Parietal lobe (tissue), 2 donors: ENCODE results near the gene H3C14.

- RAMPAGE, long total RNA, result no peak
These were observed 24.0 kb downstream of the PPIAL4G start for GRCh38 chr1:148458917-148459623.

- RAMPAGE, long total RNA, result no peak
These were observed 59.3 kb upstream of the NBPF9 start for GRCh38 chr1:149162775-149163020.

DNA sequence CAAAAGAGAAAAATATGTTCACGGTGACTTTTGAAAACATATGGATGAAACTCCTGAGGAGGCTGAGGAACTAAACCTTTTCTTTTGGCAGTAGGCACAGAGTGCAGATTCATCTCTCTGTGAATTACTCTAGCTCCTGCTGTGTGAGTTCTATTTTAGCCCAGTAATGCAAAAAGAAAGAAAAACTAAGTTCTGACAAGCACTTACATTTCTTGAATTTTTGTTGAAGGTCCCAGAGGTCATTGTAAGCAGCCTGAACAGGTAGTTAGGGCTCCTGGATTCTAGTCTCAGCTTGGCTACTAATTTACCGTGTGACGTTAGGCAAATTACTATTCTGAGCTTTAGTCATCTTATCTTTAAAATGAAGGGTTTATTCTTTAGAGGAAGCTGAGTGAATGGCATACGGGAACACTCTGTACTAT is 125.7 kb upstream of the NBPF9 start:
- RAMPAGE, long total RNA, result no peak

DNA sequence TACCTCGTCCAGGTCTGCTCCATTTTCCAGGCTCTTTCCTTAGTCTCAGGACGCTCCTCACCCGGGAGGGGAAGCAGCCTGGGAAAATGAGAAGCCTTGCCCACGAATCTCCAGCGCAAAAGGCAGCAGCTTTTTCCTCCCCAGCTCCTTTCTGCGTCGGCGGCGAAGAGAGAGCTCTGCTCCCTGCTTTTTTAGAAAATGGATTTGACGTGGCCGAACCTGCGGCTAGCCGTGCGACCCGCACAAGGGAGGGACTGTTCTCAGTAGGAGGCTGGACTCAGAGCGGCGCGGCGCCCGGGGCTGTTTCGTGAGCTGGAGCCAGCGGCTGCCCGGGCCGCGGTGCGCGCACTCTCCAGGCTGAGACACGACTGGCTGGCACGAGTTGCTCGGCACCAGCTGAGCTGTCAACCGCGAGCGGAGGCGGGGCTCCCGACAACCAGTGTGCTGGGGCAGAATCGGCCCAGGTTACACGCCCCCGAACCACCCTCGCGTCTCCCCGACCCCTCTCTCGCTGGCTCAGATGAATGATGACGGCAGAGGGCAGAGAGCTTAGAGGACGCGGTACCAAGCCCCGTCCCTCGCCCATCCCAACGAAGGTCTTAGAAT is 104.9 kb upstream of the NOTCH2NLC start:
- RAMPAGE, long total RNA, result no peak

DNA sequence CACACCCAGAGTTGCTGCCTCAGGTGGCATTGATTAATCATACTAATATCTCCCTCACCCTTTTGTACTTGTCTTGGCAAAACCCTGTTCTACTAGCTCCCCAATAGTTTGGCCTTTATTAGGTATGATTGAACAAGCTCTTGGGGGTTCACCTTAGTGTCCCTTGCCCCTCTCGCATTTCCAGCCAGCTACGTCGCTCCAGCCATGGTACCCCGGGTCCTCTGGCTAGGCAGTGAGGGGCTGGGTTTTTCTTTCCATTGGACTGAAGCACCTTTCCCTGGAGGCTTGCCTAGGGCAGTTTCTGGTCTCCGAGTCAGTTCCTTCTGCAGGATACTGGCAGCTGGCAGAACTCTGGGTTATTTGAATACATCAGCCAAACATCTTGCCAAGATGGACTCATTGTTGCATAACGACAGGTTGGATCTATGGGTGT is 8.1 kb downstream of the NOTCH2NLC start:
- RAMPAGE, long total RNA, result no peak

- RAMPAGE, long total RNA, result no peak
These were observed 2.4 kb upstream of the NBPF19 start for GRCh38 chr1:149472228-149472986.

DNA sequence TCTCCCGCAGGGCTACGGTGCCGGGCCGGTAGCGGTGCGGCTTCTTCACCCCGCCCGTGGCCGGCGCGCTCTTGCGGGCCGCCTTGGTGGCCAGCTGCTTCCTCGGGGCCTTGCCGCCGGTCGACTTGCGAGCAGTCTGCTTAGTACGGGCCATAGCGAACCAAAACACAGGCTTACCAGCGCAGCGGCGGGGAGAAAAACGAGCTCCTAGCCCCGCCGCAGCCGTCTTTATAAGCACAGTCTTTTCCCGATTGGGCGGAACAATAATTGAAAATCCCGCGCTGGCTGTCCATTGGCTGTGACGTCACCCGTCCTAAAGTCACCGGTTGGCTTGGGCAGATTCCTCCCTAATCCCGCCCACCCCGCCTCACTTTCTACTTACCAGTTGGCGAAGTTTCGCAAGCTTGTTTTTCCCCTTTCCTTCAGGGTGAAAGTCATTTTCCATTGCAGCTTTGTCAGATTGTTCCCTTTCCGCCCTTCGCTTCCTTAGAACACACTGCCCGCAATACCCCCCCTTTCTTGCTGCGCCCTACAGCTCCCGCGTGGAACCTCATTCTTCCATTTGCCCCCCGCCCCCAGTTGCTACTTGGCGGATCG is at the start of gene H3C14:
H3C14 (minus strand) TSS at position 205 of the 597 bp plus-strand sequence.
- RAMPAGE, long total RNA, result no peak

DNA sequence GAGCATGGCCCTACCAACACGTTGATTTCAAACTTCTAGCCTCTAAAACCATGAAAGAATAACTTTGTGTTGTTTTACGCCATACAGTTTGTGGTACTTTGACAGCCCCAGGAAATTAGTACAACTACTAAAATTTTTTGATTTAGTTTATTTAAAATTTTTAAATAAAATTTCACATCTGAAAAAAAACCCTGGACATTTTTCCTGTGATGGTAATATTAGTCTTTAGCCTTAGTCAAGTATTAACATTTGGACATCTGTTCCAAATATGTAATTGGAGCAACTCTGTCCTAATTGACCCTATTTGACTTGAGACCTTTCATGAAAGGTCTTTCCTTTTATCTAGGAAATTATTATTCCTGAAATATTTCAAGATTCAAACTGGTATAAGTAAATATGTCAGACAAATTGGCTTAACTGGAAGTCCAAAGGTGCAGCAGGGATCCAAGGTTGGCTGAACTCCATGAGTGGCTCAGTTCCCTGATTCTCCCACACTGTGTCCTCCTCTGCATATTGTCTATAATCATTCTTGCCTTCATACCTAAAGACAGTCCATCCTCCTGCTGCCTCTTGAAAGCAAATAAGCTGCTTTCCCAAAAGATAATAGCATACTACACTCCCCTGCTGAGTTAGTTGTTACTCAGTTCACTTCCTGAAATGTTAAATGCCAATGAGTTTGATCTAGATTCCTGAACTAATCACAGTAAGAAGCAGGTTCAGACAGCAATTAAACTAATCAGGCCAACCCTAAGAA is 2.7 kb upstream of the H2AC19 start:
- RAMPAGE, long total RNA, result no peak

DNA sequence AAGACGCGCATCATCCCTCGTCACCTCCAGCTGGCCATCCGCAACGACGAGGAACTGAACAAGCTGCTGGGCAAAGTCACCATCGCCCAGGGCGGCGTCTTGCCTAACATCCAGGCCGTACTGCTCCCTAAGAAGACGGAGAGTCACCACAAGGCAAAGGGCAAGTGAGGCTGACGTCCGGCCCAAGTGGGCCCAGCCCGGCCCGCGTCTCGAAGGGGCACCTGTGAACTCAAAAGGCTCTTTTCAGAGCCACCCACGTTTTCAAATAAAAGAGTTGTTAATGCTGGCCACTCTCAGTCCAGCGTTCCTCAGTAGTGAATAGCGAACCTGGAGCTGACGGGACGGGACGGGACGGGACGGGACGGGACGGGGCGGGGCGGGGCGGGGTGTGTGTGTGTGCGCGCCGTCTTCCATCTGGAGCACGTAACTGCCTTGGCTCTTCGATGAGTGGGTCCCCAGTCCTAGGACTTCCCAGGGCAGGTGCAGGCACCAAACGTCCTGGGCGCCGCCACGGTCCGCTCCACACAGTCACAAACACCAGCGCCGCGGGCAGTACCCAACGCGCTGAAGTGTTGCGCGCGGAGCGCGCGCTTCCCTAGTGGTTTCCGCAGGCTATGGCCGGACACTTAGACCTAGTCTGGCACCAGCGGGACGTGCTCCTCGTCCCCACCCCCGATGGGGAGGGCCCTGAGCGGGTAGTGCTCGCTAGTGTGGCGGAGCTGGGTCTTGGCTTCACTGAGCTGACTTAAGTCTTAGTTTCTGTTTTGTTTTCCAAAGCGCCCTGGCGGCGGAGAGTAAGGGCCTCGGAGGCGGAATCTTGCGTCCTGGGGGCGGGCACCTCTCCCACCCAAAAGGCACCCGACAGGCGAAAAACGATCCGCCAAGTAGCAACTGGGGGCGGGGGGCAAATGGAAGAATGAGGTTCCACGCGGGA is 745 bp downstream of the H2AC19 start:
- RAMPAGE, long total RNA, result no peak

- RAMPAGE, long total RNA, result no peak
These were observed 1.4 kb downstream of the H2BC21 start for GRCh38 chr1:149884831-149885665.

DNA sequence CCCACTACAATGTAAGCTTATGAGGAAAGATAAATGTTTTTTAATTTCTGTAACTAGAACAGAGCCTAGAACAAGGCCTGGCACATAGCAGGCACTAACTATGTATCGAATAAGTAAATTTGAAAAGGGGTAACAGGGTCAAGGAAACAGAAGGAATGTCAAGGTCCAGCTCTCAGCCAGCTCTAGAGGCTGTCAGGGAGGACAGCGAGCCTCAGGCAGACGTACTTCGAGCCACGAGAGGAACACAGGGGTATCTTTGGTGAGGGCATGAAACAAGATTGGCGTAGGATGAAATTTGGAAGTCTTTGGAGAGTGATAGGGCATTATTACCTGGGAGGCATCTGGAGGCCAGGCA is 878 bp downstream of the MTMR11 start:
- RAMPAGE, long total RNA, result no peak

DNA sequence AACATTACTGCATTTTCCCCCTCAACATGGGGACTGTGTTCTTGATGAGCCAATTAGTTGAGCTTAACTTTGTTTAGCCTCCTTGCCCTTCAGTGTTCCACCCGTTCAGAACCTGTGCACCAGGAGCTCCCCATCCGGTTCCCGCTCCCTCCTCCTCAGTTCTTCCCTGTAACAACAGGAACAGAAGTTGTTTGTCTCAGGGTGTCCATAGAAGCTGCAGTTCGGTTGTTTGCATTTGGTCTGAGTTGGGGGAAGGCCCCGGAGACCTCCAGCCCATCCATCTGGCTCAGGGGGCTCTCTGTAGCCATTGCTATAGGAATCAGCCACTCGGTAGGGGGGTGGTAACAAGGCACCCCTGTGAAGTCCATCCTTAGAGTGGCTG is 7.1 kb upstream of the MTMR11 start:
- RAMPAGE, long total RNA, result no peak

- RAMPAGE, long total RNA, result no peak
These were observed 19.8 kb upstream of the MTMR11 start for GRCh38 chr1:149956050-149957207.

DNA sequence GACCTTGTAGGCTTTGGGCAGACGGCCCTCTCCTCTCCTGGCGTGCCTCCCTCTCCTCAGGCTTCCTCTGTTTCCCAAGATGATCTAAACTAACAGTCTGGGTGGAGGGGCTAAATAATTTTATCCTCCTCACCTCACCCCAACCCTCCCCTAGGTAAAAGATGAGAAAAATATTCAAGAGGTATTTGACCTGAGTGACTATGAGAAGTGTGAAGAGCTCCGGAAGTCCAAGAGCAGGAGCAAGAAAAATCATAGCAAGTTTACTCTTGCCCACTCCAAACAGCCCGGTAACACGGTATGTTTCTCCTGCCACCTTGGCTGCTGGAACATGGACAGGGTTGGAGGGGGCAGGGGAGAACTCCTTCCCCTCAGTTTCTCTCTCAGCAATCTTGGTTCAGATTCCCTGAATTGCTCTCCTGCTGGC is 6.2 kb downstream of the PLEKHO1 start:
- RAMPAGE, long total RNA, result no peak

DNA sequence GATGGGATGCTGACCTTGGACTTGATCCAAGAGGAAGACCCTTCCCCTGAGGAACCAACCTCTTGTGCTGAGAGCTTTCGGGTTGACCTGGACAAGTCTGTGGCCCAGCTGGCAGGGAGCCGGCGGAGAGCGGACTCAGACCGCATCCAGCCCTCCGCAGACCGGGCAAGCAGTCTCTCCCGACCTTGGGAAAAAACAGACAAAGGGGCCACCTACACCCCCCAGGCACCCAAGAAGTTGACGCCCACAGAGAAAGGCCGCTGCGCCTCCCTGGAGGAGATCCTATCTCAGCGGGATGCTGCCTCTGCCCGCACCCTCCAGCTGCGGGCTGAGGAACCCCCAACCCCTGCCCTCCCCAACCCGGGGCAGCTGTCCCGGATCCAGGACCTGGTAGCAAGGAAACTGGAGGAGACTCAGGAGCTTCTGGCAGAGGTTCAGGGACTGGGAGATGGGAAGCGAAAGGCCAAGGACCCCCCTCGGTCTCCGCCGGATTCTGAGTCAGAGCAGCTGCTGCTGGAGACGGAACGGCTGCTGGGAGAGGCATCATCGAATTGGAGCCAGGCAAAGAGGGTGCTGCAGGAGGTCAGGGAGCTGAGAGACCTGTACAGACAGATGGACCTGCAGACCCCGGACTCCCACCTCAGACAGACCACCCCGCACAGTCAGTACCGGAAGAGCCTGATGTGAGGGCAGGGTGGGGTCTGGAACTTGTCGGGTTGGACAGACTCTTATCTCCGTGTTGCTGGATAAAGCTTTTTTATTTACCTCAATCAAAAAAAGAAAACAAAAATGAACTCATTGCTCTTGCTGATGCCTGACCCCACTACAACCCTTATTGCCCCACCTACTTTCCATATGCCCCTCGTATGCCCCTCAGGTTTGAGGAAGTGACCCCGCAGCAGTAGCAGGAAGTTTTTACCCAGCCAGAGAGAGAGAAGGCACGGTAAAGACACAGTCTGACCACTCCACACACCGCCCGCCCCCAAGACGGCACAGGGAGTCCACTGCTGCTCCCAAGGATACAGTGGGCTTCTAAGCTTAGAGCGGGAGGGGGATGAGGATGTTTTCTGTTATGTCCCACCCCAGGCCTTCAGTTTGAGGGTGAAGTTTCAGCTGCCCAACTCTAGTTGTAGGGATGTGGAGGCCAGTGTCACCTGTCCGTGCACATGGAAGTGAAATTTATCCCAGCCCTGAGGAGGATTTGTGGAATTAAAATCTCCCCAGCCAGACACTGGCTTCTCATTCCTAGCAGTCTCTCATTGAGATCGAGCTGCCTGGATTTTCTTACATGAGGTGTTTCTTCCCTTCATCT is 9.6 kb downstream of the PLEKHO1 start:
- RAMPAGE, long total RNA, result no peak

DNA sequence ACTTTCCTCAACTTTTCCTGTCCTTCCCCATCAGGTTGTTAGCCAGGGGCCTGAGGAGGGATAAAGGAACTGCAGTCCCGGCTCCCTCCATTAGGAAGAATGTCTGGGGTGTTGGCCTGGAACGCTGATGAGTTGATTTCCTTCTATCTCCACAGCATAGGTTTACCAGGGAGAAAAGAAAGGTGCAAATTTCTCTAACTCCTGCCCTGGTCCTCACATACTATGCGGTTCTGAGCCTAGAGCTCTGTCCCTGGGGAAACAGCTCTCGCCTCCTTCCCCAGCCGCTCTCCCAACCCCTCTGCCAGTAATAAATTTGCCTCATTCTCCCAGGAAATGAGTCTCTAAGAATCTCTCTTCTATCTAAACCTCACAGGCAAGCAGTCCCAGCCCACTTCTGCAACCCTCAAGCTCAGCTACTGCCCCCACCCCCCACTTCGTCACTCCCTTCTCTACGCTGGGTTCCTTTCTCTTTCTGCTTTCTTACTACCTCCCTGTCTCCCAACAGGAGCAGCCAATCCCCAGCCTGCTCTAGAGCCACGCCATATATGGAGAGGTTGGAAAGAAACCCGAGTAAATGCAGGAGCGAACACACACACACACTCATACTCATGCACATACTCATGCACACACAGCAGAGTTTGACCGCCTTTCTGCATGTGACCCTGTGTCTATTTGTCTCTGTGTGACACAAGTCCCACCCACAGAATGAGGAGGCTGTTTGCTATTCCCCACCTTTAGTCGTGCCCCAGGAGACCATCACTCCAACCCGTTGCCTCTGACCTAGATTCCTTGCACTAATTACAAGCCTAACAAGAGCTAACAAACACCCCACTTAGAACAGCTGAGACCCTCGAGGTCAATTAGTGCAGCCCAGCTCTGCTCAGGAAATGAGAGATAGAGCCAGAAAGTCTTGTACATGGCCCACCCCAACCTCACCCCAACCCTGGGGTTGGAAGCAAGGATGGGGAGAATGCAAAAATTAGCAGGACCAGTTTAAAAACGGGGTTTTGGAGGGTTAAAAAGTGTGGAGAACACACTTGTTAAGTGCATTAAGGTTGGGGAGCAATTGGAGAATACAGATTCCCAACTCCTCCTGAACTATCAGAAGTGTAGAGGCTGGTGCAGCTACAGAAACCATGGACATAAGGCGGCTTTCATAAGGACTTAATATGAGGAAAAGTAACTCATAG is 13.5 kb downstream of the PLEKHO1 start:
- RAMPAGE, long total RNA, result no peak

DNA sequence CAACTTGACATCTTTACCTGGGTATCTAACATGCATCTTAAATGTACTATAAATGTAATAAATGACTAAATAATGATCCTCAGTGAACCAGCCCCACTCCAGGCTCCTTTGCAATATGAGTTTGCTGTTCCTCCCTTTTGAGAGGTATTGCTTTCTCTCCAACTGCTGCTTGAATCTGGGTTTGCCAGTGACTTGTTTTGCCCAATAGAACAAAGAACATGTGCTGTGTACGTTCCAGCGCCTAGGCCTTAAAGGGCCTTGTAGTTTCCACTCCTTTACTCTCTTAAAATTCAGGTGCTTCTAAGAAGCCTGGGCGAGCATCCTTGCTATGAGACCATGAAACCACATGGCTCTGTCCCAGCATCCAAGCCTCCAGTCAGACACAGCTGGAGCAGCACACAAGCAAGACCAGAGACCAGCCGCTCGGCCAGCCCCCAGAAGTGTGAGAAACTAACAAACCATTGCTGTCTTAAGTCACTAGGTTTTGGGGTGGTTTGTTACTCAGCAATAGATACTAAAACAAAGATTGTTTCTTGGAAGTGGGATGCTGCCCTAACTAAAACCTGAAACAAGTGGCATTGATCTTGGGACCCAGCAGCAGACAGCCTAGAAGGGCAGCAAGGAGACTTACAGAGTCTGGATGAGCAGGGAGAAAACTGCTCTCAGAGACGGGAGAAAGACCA is 15.1 kb downstream of the PLEKHO1 start:
- RAMPAGE, long total RNA, result no peak

DNA sequence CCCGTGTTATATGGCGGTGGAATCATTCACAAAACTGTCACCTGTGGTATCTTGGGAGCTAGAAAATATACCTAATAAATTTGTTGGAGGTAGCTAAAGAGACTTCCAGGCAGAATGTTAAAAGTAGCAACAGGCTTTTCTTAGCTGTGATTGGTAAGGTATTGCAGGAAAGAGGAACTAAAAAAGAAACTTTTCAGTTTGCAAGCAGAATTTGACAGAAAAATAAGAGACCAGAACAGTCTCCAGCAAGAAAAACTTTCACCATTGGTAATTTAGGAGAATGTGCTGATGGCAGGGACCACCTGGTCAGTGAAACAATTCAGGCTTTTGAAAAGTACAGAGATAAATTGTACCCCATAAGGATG is 15.6 kb downstream of the PLEKHO1 start:
- RAMPAGE, long total RNA, result no peak

GRCh38 chr1:150186797-150187234 is 37.1 kb downstream of the PLEKHO1 start:
- RAMPAGE, long total RNA, result no peak

GRCh38 chr1:150259632-150260666 is 2.4 kb downstream of the CA14 start:
- RAMPAGE, long total RNA, result no peak